Temporal lobe (tissue), 2 donors: ENCODE data around the genes SAXO2, AP3B2 and HDGFL3.

DNA sequence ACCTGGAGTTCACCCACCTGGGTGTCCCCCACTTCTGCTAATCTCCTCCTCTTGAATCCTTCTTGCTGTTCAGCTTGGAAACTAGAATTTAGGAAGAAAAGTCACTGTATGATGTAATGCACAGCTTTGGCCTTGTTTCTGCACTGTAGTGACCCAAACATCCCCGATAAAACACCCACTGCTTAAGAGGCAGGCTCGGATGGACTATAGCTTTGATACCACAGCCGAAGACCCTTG is 24.8 kb downstream of the STARD5 start:
- RAMPAGE, long total RNA, result no peak

GRCh38 chr15:82020579-82021047 is 25.2 kb downstream of the MEX3B start:
- RAMPAGE, long total RNA, result no peak

DNA sequence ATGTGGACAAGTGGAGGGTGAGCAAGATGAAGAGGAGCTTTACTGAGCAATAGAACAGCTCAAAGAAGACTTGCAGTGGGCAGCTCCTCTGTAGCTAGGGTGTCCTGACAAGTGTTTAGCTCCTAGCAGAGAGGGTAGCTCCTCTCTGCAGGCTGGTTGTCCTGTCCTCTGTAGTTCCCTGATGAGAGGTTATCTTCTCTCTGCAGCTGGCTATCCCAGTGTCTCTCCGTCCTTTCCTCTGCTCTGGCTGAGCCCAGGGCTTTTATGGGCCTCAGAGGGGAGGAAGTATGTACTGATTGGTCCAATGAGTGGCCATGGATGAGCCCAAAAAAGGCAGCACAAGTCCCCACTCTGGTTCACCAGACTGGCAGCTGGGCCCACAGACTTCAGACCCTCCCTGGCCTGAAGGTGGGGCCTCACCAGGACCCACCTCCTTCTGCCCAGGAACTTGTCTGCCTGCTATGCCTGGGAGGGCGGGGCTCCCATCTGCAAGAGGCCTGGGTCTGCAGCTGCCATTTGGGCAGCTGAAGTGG is 27.1 kb upstream of the MEX3B start:
- RAMPAGE, long total RNA, result no peak

DNA sequence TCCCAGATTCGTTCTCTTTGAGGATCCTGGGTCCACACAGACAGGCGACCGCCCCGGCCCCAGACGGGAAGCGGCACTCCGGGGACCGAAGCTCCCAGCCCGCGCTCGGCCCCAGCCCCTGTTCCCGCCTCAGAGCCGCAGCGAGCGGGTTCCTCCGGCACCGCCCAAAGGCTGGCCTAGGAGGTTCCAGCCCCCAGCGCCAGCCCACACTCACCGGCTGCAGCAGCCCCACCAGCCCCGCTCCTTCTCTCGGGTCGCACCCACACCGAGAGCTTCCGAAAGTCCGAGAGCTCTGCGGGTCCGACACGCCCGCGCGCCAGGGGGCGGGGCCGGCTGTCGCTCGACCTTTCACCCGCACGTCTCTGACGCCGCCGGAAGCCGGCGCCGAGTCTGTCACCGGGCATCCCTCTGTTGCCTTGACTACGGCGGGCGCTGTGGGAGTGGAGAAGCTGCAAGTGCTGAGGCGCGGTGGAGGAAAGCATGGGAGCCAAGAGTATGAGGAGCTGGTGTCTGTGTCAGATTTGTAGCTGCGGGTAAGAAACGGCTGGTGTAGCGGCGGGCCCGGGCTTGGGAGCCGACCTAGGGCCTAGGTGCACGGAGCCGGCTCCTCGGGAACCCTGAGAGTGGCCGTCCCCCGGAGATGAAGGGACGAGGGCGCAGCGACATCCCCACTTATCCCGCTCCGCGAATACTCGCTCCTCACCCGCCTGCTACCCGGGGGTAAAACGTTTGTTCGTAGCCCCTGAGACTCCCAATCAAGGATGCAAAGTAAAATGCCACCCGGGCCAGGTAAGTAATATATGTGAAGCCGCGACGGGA is at the start of gene SAXO2:
TSS of gene SAXO2 (plus strand) at position 419 of the 819 bp plus-strand sequence.
- RAMPAGE, long total RNA, result no peak

GRCh38 chr15:82263258-82263742 is 682 bp downstream of the SAXO2 start:
- RAMPAGE, long total RNA, result no peak

- RAMPAGE, long total RNA, result no peak
Observed at GRCh38 chr15:82487014-82487591, 53.2 kb downstream of the RPS17 start.

DNA sequence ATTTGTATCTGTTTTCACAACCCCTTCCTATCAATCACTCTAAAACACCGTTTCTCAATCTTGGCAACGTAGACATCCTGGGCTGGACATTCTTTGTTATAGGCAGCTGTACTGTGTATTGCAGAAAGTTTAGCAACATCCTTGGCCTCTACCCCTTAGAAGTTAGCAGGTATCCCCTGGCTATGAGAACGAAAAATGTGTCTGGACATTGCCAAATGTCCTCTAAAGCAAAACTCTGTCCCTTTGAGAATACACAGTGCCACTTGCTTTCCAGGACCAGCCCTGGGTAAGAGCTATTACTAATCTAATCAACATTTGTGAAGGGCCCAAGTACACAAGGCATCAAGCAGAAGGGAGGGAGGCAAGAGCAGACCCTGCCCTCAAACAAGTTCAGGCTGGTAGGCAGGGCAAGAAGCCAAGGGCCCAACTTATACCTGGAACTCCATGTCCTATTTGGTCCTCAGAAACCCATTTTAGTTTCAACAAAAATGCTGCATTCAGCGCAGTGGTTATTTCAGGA is 3.1 kb downstream of the RPS17 start:
- RAMPAGE, long total RNA, result no peak

DNA sequence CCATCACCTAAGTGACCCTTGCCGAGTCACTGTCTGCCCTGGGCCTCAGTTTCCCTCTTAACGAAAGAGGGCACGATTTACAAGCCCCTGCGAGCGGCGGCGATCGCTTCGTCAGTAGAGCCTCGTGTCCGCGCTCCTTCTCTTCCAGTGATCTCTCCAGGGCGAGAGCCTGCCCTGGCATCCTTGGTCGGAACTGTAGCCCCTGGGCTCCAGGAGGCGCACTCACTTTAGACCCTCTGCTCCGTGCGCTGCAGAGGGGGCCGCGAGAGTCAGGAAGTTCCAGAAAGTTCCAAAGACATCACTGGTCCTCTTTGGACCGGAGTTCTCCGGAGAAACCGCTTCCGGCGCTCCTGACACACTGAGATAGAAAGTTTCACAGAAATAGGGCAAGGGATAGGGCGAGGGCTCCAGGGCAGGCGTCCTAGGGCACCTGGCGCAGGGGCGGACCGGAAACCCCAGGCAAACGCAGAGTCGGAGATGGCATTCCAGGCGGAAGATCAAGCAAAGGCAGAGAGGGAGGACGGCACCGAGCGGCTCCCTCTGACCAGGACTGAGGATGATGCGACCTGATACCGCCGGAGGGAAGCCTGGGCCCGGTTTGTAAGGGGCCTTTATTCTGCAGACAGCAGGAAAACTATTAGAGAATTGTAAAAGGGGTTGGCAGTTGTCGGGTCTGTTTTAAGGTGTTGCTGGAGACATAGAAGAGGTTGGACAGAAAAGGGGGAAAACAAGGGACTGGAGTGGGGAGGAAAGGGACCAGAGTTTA is 1.2 kb upstream of the CPEB1 start:
- RAMPAGE, long total RNA, result no peak

DNA sequence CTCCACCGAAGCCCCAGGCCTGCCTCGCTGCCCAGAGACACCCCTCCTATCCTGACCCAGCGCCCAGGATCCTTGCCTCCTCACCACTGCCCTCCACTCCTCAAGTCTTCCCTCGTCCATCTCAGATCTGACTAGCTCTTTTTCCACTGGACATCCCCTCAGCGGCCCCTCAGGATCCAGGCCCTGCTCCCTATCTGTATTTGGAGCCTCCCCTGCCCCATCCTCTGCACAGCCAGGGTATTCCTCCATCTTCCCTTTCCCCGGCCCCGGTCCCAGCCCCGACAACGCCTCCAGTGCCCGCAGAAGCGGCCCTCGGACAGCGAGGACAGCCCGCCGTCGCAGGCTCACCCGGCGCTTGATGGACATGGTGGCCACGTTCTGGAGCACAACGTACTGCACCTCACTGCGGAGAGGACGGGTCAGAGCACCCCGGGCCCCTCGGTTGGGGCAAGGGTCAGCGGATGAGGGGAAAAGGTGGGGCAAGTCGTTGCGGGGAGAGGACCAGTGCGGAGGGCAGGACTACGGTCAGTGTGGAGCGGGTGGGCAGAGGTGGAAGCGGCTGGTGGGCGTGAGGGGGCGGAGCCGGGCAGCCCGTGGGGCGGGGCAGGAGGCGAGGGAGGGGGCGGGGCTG is 29.7 kb downstream of the AP3B2 start:
- RAMPAGE, long total RNA, result no peak

DNA sequence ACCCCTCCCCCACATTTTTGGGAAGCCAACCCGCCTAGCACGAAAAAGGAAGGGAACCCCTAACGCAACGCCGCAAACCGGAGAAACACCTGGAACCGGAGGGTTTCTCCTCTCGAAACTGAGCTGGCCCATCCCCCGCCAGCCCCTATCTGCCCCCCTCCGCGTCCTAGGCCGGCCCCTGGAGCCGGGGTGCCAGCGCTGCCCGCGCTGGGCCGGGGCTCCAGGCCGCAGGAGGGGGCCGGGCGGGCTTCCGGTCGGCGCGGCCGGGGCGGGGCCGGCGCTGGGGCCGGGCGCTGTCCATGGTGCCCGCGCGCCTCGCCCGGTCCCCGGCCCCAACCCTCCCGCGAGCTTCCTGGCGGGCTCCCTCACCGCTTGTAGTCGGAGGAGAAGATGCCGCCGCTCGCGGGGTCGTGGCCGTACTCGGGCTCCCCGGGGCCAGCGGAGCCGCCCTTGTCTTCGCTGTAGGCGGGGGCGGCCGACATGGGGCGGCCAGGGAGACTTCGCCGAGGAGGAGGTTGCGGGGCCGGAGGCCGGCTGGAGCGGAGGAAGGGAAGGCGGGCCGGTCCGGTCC is 365 bp downstream of the AP3B2 start:
- RAMPAGE, long total RNA, result no peak

DNA sequence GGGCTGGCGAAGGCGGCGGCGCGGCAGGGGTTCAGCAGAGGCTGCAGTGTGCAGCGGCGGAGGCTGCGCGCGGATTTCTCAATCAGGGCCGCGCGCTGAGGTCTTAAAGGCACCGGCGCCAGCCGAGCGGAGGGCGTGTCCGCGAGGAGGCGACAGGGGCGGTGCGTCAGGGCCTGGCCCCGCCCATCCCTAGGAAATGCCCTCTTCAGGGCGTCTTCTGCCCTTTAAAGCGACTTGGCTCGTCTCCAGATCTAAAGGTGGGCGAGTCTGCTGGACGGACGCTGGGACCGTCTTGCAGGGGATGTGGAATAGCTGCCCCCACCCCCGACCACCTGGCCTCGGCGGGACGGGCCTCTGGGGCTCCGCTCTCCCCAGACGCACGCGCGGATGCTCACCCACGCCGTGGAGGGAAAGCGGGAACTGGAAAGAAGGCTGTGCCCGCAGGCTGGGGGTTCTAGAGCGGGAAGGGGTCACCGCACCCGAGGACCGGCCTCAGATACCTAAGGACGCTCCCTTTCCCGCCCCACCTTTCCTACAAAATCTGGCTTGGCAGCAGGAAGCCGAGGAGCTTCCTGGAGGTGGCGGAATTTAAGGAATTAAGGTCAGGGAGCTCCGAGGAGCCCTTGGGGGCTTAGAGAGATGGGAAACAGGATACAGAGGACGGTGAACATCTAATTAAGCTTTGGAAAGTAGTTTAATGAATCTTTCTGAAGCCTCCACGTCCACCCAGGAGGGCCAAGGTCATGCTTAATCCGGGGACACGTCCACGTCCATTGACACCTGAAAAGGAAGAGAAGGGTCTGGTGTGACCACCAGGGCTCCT is at the start of gene AP3B2:
TSS of gene AP3B2 (minus strand) at position 80 of the 823 bp plus-strand sequence.
- RAMPAGE, long total RNA, result no peak

DNA sequence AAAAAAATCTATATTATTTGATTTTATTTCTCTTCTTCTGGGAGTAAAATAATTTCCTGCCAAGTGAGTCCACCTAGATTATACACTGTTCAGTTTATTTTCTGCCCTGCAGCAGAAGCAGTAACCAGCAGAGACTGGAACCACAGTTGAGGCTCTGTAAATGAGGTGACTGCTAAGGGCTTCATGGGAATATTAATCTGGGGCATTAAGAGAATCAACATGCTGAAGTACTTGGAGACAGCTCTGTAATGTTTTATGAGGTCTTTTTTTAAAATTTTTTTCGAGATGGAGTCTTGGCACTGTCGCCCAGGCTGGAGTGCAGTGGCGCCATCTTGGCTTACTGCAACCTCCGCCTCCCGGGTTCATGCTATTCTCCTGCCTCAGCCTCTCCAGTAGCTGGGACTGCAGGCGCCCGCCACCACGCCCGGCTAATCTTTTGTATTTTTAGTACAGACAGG is 2.6 kb downstream of the WHAMM start:
- RAMPAGE, long total RNA, result no peak

DNA sequence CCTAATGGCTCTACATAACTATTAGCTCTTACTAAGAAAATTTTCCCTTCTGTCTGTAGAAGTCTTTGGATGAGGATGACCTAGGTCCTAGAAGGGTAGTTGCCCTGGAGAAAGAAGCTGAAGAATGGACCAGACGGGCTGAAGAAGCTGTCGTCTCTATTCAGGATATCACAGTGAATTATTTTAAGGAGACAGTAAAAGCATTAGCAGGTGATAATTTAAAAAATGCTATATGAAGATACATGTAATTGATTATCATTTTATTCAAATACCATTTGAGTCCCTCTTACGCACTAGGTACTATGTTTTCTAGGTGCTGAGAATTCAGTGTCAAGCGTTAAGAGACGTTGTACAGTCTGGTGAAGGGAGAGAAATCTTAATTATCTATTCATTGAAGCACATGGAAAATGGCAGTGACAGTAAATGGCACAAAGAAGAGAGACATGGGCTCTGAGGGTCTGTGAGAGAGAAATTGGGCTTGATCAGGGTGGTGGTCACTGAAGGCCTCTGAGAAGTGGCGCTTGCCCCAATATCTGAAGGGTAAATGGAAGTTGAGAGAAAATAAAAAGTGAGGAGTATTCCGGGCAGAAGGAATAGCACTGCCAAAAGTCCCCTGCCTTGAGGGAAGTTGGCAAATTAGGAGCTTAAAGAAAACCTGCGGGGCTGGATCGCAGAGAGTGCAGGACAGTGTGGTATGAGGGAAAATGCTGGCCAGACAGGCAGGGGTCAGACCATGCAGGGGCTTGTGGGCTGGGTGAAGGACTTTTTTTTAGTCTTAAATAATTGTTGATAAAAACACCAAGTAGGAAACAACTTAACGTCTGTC is 7.4 kb downstream of the WHAMM start:
- RAMPAGE, long total RNA, result no peak

DNA sequence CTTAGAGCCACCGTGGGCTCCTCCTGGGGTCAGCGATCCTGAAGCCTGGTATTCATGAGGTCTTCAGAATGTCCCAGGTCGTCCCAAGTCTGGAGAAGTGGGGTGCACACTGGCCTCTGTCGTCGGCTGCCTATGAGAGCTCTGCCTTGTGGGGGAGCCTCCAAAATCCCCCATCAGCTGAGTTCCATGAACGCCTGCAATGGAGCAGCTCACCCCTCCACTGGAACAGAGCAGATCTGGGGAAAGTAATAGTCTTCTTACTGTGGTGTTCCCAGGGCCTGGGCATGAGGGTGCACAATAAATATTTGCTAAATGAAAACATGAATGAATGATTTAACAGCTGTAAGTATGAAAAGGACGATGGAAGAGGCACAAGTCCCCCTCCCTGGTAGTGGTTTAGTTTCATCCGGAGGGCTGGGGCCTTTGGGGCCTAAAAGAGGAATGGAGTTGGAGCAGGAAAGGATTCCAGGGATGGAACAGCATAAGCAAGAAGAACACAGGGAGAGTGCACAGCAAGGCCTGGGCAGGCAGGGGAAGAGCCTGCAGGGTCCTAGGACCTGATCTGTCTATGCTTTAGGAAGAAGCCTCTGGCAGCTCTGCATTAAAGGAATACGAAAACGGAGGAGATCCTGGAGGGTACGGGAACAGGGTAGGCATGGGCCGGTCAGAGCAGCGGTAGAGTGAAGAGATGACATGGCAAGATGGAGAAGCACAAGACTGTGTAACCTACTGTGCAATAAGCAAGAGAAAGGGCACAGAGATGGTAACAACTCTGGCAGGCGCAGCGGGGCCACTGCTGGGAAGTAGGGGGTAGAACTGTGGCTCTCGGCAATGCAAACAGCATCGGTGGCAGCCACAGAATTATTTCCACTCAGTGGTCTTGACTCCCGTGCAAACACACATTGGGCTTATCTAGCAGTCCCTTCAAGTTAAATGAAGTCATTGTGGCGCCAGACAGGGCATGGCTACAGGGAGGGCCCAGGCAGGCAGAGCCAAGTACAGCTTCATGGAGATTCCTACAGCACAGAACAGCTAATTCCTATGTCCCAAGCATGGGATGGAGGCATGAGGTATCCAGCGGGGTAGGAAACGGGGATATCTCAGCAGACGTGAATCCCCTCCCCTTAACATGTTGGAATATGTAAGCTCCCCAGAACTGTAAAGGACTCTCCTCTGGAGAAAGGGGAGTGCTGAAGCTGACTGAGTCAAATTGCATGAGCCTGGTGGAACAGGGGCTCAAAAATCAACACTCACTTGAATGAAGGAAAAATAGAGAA is 28.6 kb downstream of the WHAMM start:
- RAMPAGE, long total RNA, result no peak

DNA sequence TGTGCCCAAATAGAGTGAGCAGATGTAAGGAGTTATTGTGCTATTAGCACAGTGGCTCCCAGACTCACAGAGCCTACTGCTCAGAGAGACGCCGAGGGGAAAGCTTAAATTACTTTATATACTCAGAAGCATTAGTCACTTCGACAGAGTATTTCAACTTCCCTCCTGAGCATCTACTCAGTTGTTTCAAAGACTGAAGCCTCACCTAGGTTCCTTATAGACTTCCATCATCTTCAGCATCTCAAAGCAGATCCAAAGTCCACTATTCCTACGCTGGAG is 776 bp downstream of the HOMER2 start:
- RAMPAGE, long total RNA, result no peak

DNA sequence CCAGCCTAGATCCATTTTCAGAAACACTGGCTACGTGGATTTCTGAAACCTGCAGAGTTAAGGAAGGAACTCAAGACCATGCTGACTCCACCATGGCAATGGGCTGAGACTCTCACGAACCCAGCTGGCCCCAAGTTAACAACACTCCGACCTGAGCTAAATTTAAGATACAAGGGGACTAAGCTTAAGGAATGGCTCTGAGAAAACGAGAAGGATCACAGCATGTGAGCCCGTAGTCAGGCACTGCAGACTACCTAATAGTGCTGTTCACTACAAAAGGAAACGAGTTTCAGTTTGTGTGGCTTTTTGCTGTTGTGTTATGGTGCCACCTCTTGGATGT is 11.2 kb downstream of the C15orf40 start:
- RAMPAGE, long total RNA, result no peak

GRCh38 chr15:83207316-83208207 is at the start of gene HDGFL3:
HDGFL3 (minus strand) TSS chr15:83207823.
- RAMPAGE, long total RNA, result no peak

GRCh38 chr15:83282594-83283929 is 1.4 kb downstream of the BNC1 start:
- RAMPAGE, long total RNA, result no peak

GRCh38 chr15:83323264-83323896 is 38.9 kb upstream of the BNC1 start:
- RAMPAGE, long total RNA, result no peak

GRCh38 chr15:83704140-83704601 is 50.2 kb downstream of the ADAMTSL3 start:
- RAMPAGE, long total RNA, result no peak